Measurements from ENCODE around the genes CHIC2, KDR and REST.

- PRO-cap = no peak
- RAMPAGE, long total RNA, 3 experiments = no peak in any of the 3 experiments
These were observed 2.1 kb downstream of the CHIC2 start for GRCh38 chr4:54062070-54062889.

- PRO-cap = no peak
- RAMPAGE, long total RNA, 3 experiments = no peak in any of the 3 experiments
These were observed 1.3 kb downstream of the CHIC2 start for GRCh38 chr4:54062890-54063678.

GRCh38 chr4:54064223-54065029 is at the start of gene CHIC2:
CHIC2 (minus strand) TSS chr4:54064605.
- PRO-cap = bidirectional peak, plus-strand start at chr4:54064771, minus-strand start at chr4:54064597
- RAMPAGE, long total RNA, 3 experiments = start-site peak on the minus strand in 1 of 3 experiments, at chr4:54064597-54064613 at its widest, 140 reads per replicate

GRCh38 chr4:54066658-54067654 is 2.6 kb upstream of the CHIC2 start:
- PRO-cap = no peak
- RAMPAGE, long total RNA, 3 experiments = no peak in any of the 3 experiments

- PRO-cap = bidirectional peak, plus-strand start at chr4:54233533, minus-strand start at chr4:54233398
- RAMPAGE, long total RNA, 3 experiments = no peak in any of the 3 experiments
These were observed 4.4 kb downstream of the PDGFRA start for GRCh38 chr4:54233223-54234217.

- PRO-cap = no peak
- RAMPAGE, long total RNA, 3 experiments = no peak in any of the 3 experiments
These were observed 67.5 kb downstream of the PDGFRA start for GRCh38 chr4:54296462-54297093.

DNA sequence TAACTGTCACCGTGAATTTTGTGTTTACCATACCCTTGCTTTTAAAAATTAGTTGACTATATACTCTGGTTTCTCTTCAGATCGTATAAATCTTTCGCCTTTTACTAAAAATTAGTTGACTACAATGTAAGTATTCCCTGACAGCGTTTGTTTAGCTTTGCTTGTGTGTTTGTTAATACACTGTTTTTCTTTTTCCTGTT is 96.7 kb downstream of the KDR start:
- PRO-cap = no peak
- RAMPAGE, long total RNA, 3 experiments = no peak in any of the 3 experiments

DNA sequence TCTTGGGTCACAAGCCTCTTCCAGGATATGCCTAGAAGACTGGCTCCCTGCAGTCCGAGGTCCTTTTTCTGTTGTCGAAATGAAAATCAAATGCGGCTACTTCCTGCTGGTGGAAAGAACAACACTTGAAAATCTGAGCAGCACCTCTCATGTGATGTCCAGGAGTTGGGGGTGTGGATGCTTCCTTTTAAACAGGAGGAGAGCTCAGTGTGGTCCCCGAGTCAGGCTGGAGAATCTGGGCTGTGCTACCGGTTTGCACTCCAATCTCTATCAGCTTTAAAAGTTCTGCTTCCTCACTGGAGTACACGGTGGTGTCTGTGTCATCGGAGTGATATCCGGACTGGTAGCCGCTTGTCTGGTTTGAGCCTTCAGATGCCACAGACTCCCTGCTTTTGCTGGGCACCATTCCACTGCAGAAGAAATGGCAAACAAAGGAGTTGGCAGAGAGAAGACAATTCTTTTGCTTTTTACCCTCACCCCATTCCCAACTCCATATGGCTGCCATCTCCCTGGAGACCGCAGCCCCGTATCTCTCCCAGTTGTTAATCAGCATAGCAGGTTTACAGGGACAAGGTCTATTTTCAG is 45.5 kb downstream of the KDR start:
- PRO-cap = unidirectional peak, minus-strand start at position 237 of the sequence; unidirectional peak, minus-strand start at position 278 of the sequence
- RAMPAGE, long total RNA, 3 experiments = no peak in any of the 3 experiments

DNA sequence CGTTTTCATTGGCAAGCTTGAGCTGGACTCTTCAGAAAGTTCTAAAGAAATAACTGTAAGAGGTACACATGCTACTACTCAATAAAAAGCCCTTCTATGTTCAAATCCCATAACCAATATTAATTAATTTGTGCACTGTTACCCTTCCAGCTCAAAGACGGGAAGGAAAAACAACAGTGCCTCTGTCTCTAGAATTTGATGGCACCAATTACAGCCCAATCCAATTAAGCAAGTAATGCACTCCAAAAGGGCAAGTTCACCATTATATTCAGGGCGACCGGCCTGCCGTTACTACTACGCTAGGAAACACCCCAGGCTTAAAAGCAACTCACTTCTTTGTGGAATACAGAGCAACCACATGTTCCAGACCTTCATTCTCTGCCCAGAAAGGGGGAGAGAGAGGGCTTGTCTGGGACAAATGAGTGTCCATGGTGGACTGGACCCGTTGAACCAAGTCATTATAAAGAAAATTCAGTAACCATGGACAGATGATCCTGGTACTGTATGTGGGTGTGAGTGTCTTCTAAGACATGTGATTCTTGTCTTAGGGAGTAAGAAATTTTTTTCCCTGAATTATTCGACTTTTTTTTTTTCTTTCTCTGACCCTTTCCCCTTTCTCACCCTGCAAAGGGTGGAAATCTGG is 1.6 kb downstream of the KDR start:
- PRO-cap = no peak
- RAMPAGE, long total RNA, 3 experiments = no peak in any of the 3 experiments

DNA sequence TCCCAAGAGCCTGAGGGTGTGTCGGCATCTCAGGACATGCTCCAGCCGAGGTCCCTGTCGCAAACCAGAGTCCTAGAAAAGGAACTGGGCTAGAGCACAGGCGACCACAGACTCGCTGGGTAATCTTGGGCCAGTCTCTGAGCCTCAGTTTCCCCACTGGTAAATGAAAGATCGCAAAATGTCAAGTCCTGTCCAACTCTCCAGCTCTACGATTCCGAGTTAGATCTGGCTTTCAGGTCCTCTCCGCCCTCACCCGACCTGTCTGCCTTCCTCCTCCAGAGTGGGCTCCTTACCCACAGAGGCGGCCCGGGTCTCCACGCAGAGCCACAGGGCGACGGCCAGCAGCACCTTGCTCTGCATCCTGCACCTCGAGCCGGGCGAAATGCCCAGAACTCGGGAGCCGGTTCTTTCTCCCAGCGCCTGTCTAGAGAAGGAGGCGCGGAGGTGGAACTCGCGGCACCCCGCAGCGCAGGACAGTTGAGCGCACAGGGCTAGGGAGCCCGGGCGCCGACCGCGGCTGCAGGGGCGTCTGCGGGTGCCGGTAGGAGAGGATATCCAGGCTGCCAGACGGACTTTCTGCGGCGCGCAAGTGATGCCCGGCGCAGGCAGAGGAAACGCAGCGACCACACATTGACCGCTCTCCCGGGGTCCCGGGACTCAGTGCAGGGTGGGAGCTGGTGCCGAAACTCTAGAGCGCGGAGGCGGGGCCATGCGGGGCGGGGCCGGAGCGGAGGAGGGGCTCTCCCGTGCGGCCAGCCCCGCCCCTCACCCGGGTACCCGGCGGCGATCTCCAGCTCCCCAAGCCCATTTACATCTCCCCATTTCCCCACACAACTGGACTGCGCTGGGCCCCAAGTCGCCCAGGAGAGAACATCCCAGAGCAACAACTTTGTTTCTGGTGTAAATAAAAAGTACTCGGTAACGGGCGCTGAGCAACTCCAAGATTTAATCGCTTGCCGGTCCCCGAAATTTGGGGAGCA is at the start of gene KDR:
TSS of gene KDR (minus strand) at position 662 of the 980 bp plus-strand sequence.
- PRO-cap = unidirectional peak, minus-strand start at position 659 of the sequence
- RAMPAGE, long total RNA, 3 experiments = start-site peak on the minus strand in 3 of 3 experiments, centred at positions 647 to 661 of the sequence, 47 to 125 reads per replicate

DNA sequence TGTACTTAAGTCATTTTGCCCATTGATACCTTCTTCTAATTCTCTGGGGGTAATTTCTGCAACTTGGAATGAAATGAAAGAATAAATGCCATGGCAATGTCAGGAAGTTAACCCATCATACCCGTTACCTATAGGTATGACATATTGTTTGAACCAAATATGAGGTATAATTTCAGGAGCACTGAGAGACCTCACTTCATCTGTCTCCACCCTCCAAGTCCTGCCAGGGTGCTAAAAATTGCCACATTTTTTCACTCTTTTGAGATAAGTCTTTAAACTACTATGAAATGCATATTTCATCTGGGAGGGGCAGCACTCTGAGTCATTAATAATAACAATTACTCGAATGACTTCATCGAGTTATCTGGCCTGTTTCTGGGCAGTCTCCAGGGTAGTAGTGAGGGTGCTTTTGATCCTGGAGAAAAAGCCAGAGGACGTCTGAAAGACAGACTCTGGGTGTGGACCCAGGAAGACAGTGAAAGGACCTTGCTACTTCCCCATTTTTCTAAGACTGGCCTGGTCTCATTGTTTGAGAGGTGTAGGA is 42.4 kb upstream of the SRD5A3 start:
- PRO-cap = no peak
- RAMPAGE, long total RNA, 3 experiments = no peak in any of the 3 experiments

GRCh38 chr4:55851881-55852395 is 1.5 kb upstream of the EXOC1 start:
- PRO-cap = no peak
- RAMPAGE, long total RNA, 3 experiments = no peak in any of the 3 experiments

- PRO-cap = no peak
- RAMPAGE, long total RNA, 3 experiments = no peak in any of the 3 experiments
These were observed 562 bp upstream of the CRACD start for GRCh38 chr4:56048309-56048762.

GRCh38 chr4:56160531-56161038 is 111.7 kb downstream of the CRACD start:
- PRO-cap = no peak
- RAMPAGE, long total RNA, 3 experiments = no peak in any of the 3 experiments

DNA sequence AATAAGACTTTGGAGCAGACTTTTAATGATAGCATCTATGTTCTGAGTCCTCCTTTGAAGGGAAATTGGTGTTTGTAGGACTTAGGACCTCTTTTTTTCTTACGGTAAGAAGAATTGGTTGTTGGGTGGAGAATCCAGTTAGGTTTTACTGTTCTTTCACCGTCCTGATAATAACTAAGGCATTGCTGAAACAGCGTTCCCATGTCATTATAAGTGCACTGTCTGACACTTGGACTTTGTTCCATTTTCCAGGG is 119.8 kb downstream of the AASDH start:
- PRO-cap = no peak
- RAMPAGE, long total RNA, 3 experiments = no peak in any of the 3 experiments

DNA sequence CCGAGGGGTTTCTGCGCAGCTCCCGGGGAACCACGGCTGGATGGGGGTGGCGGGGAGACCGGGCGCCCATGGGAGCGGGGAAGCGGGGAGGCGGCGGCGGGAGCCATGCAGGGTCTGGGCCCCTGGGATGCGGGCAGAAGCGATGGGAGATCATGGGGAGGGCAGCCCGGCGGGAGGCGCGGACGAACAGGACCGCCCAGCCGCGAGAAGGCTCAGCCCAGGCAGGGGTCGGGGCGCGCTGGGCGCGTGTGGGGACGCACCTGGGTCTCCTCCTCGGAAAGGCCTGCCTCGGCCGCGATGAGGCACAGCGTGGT is 25.5 kb downstream of the HOPX start:
- PRO-cap = unidirectional peak, plus-strand start at position 224 of the sequence
- RAMPAGE, long total RNA, 3 experiments = no peak in any of the 3 experiments

GRCh38 chr4:56679730-56680315 is 1.3 kb downstream of the HOPX start:
- PRO-cap = no peak
- RAMPAGE, long total RNA, 3 experiments = no peak in any of the 3 experiments

GRCh38 chr4:56907235-56908396 is at the start of gene REST:
REST (plus strand) TSS chr4:56907900.
- PRO-cap = bidirectional peak, plus-strand start at chr4:56907927, minus-strand start at chr4:56907767; bidirectional peak, plus-strand start at chr4:56908330, minus-strand start at chr4:56908334
- RAMPAGE, long total RNA, 3 experiments = no peak in any of the 3 experiments

DNA sequence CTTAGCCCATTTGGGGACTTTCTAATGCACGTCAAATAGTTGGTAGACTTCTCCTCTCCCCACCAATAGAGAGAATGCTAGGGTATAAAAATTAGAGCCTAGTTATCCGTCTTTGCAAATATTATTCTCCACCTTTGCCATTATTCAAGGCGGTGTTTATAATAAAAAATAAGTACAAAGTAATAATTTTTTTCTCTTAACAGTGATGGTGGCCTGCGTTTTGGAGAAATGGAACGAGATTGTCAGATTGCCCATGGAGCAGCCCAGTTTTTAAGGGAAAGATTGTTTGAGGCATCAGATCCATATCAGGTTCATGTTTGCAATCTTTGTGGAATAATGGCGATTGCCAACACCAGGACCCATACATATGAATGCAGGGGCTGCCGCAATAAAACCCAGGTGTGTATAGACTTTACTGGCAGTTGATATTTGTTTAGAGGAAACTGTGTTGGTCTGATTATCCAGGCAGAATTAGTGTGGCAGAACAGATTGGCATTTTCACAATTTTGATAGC is 51.4 kb downstream of the POLR2B start:
- PRO-cap = no peak
- RAMPAGE, long total RNA, 3 experiments = no peak in any of the 3 experiments

DNA sequence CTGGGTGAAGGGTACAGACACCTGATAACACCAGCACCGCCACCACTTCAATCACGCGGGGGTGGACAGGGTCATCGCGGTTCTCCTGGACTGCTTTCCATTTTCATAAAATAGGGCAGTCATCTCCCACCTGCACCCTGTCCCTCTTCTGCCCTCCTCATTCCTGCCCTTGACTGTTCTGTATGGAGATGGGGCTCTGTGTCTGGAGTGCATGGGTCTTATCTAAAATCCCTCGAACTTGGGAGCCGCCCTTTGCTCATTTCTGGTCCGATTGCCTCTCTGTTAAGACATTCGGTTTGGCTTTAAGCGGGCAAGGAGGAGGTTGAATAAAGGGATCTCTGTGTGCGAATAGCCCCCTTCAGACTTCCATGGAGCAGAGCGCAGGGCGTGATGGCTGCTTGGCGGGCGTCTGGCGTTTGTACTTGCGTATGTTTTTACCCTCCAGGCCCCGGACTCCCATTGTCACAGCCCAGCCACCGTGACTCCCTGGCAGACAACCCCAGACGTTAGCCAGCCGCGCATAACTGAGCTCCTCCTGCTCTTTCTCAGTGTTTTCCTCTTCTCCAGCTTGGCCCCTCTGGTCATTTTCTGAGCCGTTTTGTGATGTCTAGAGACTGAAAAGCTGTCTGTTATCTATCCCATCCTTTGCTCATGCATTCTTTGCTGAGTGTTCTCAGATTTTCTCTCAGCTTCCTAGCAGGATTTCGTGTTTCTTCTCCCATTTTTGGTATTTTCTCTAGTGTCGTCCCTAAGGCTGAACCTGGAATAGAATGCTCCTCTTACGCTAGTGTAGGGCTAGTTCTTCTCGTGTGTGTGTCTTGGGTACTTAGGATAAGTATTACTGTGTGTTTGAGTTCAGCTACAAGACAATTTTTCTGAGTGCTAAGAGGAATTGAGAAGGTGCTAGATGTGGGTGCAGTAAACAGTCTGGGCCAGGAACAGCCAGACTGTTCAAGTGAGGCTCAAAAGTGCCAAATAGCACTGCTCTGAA is 54.3 kb downstream of the IGFBP7 start:
- PRO-cap = no peak
- RAMPAGE, long total RNA, 3 experiments = no peak in any of the 3 experiments